Foreskin fibroblast (primary cell): ENCODE data around the genes TOMM34, ZSWIM3, ZSWIM1 and SLC13A3.

GRCh38 chr20:44959647-44960683 is at the start of gene TOMM34:
Gene TOMM34, minus strand, starts transcription at chr20:44960397.
- RRBS: 1% methylated on average over 30 of the region's 72 CpGs

DNA sequence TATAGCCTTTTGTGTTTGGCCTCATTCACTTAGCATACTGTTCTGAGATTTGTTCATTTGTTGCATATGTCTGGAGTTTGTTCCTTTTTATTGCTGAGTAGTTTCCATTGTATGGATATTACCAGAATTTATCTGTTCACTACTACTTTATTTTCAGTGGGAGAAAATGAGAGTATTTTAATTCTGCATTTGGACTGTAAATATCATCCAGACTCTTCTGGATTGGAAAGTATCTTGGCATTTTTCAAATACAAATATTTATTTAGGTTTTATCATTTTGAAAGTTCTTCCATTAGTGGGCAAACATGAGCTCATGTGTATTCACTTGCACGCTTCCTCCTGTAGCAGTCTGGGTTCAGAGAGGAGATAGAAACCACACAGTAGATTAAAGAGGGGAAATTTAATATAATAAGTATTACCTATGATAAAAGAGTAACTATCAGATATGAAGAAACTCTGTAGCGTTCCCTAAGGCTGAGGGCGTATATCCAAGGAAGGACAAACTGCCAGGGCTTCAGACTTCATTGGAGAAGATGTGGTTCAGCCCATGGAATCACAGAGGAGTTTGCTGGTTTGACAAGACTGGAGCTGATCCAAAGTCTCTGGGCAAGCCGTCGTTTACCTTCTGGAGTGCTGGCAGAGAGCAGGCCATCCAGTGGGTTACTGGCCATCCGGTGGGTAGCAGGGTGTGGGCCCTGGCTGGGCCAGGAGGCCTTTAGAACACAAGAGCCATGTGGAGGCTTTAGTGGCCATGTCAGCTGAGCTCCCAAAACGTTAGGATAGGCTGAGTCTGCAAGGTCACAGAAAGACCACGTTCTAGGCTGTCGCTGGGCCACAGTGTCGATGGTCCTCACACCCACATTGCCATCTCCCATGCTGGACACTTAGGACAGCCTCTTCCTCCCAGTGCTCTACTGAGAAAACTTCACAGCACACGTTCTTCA is 44.3 kb downstream of the KCNS1 start:
- RRBS: no CpG with 5 or more reads among the region's 11 CpGs

DNA sequence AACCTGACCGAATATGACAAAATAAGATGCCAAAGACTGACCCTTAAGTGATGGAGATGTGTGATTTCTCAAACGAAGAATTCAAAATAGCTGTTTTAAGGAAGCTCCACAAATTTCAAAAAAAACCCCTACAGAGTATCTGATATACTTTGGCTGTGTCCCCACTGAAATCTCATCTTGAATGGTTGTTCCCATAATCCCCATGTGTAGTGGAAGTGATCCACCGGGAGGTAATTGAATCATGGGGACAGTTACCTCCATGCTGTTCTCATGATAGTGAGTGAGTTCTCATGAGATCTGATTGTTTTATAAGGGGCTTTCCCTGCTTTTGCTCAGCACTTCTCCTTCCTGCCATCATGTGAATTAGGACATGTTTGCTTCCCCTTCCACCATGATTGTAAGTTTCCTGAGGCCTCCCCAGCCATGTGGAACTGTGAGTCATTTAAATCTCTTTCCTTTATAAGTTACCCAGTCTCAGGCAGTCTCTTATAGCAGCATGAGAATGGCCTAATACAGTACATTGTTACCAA is 20.1 kb upstream of the PI3 start:
- RRBS: no CpG with 5 or more reads among the region's 3 CpGs

DNA sequence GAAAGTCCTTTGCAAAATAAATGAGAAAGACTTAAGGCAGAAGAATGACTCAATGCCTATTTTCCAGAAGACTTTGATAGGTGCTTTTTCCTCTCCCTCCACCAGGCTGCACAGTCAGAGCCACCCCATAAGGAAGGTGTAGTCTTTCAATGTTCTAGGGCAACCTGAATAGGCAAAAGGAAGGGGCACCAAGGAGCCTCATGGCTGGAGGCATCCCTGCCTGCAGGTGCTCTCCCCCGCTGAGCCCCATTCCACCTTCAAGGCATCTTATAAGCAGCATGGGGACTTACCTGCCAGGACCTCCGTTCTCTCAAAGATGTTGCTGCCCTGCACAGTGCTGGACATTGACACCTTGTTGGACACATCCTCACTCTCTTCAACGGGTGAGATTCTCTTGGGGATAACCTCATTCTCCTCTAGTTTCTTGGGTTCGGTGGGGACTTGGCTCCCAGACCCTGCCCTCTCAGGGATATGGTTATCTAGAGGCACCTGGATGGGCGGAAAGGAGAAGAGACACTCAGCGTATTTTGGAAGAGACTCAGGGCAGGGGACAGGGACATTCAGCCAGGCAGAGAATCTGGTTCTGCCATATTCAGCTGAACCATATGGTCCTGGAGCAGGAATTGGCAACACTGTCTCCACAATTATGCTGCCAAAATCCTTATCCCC is 18.0 kb downstream of the SDC4 start:
- RRBS: no CpG with 5 or more reads among the region's 6 CpGs

GRCh38 chr20:45418133-45418542 is 2.2 kb downstream of the PIGT start:
- RRBS: no CpG with 5 or more reads among the region's 4 CpGs

GRCh38 chr20:45467871-45468491 is 1.6 kb upstream of the WFDC2 start:
- RRBS: no CpG with 5 or more reads among the region's 3 CpGs

DNA sequence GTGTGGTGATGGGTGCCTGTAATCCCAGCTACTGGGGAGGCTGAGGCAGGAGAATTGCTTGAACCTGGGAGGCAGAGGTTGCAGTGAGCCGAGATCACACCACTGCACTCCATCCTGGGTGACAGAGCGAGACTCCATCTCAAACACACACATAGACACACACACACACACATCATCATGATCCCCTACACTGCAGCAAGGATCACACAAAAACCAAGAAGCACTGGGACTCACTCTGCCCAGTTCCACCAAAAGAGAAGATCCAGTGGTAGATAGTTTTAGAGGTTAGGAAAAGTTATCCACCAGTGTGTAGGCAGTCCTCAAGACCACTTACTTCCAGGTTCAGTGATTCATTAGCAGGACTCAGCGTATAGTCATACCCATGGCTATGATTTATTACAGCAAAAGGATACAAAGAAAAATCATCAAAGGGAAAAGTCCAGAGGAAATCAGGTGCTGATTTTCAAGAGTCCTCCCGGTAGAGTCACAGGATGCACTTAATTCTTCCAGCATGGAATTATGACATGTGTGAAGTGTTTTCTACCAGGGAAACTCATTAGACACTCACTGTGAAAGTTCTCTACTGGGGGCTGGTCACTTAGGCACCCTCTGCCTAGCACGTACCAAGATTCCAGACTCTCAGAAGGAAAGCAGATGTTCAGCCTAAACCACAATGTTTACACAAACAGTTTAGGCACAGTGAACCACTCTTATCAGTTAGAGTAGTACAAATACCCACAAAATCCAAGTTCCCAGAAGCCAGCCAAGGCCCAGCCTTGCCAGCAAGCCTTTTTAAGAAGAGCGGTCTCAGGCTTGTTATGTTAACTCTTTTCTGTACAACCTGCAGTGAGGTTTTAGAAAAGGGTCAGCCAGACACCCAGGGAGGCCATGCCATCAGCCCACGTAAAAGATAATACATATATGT is 10.3 kb downstream of the WFDC3 start:
- RRBS: no CpG with 5 or more reads among the region's 7 CpGs

DNA sequence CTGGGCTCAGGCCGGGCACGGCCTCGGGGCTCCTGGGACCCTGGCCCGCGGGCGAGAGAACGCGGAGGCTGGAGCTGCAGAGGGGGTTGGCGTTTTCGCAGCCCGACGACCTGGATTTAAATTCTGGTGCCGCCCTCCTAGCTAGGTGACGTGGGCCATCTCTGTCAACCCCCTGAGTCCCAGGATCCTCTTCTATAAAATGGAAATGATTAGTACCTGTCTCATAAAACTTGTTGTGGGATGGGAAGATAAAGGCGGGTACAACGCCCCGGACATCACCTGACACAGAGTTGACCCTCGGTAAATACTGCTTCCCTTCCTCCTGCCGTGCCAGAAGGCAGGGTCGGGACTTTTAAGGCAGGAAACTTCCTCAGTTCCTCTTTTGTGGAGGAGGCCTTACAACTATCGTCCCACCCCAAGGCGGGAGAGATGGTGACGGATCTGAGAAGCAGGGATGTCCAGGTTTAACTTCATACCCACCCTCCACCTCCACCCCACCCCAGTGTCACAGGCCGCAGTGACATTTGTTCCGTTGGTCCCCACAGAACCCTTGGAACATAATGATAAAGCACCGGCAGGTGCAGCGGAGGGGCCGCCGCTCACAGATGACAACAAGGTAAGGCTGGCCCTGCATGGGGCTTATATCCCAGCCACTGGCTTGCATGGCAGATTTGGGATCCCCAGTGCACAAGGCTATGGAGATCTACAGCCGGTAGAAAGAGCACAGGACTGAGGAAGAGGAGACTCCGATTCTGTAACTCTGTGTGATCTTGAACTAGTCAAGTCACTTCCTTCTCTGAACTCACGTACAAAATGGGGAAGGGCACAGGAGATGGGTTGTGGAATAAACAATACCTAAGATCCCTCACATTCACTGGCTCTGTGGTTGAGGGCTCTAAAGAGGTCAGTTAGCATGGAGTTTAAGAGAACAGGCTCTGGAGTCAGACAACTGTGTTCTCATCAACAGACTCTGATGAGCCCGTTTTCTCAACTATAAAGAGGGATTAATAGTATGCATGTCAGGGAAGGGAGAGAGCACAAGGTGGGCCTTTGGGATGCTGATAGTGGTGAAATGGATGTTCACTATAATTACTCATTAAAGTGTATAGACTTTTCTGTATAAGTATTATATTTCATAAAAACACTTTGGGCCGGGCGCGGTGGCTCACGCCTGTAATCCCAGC is 770 bp downstream of the DNTTIP1 start:
- RRBS: no CpG with 5 or more reads among the region's 37 CpGs

- RRBS: no CpG with 5 or more reads among the region's 39 CpGs
These were observed at the start of gene ZSWIM3 for GRCh38 chr20:45857241-45858233. Gene ZSWIM3, plus strand, starts transcription at chr20:45857614.

- RRBS: no CpG with 5 or more reads among the region's 26 CpGs
These were observed at the start of gene ZSWIM1 for GRCh38 chr20:45880916-45881886. Gene ZSWIM1, plus strand, starts transcription at chr20:45881227.

DNA sequence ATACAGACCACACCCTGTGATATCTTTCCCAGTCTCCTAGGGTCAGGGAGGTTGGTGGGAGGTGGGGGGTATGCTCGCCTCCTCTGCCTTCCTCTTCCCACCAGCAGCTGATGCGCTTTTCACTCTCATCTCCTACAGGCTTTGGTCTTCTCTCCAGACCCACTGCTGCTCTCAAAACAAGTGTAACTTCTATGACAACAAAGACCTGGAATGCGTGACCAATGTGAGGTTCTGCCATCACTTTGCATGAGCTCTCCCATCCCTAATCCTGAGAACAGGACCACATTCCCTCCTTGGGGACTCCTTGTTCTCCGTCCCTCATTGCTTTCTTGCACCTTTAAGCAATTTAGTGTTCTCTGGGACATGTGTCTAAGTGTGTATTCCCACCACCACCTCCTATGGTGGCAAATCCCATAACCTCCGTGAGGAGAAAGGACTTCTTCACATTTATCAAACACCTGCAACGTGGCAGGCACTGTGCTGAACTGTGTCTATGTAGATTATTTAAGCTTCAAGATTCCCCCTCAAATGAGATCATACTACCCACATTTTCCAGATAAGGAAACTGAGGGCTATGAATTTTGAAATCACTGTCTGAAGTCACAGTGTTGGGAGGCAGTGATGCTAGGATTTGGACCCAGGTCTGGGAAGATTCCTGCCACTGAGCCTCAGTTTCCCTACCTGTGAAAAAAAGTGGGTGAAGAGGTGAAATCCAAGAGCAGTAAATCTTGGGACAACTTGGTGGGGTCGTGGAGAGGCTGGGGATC is 2.9 kb downstream of the CTSA start:
- RRBS: no CpG with 5 or more reads among the region's 7 CpGs

- RRBS: no CpG with 5 or more reads among the region's 19 CpGs
These were observed 7.3 kb downstream of the CTSA start for GRCh38 chr20:45898276-45899070.

DNA sequence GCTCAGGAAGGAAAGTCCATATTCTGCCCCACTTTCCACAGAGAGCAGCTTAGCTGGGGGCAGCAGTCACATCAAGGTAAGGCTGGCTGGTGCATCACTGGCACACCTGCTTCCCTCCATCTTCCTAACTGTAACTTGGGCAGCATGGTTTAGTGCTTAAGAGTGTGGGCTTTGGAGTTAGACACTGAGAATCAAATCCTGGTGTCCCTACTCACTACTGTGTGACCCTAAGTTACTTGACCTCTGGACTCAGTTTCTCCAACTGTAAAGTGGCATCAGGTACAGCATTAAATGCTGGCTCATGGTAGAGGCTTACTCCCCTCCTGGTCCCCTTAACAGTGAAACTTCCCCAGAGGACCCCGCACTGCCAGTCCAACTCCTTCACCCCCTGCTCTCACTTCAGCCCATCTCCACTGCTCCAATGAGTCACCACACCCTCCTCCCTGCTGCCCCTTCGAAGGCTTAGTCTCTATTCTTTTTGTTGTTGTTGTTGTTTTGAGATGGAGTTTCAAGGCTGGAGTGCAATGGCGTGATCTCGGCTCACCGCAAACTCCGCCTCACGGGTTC is 1.8 kb downstream of the SLC35C2 start:
- RRBS: no CpG with 5 or more reads among the region's 7 CpGs

- RRBS: no CpG with 5 or more reads among the region's 8 CpGs
These were observed 7.1 kb downstream of the ELMO2 start for GRCh38 chr20:46399050-46399942.

GRCh38 chr20:46607237-46607664 is 44.0 kb downstream of the SLC13A3 start:
- RRBS: no CpG with 5 or more reads among the region's 1 CpG

GRCh38 chr20:46640635-46641209 is 10.5 kb downstream of the SLC13A3 start:
- RRBS: 56% methylated on average over 5 of the region's 12 CpGs

GRCh38 chr20:46651029-46651803 is at the start of gene SLC13A3:
Gene SLC13A3, minus strand, starts transcription at chr20:46651459.
- RRBS: 5% methylated on average over 11 of the region's 56 CpGs

DNA sequence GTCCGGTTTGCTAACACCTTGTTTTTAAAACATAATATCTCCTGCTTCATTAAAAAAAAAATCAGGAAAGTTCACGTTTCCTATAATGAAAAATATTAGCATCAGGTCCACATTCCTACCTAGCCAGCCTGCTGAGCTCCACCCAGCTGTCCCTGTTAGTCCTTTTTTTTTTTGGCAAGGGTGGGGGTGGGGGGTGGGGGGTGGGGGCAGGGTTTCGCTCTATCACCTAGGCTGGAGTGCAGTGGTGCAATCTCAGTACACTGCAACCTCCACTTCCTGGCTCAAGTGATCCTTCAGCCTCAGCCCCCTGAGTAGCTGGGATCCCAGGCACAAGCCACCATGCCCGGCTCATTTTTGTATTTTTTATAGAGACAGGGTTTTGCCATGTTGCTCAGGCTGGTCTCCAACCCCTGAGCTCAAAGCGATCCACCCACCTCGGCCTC is 7.5 kb upstream of the SLC2A10 start:
- RRBS: no CpG with 5 or more reads among the region's 6 CpGs

GRCh38 chr20:46965449-46966201 is 71.0 kb downstream of the EYA2 start:
- RRBS: no CpG with 5 or more reads among the region's 20 CpGs